Epithelial cell of prostate (primary cell): ENCODE measurements around the gene IRS2.

DNA sequence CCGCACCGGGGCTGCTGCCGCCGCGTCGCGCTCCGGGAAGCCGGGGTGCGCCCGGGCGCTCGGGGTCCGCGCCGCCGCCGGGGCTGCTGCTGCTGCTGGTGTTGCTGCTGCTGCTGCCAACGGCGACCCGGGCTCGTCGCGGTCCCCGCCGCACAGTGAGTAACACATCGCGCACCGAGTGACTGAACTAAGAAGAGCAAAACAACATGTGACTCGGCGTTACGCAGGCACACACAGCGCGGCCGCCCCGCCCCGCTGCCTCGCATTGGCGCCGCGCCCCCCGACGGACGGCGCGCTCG lies at the start of gene IRS2:
Gene IRS2 (minus strand): TSS at position 164 of the 299 bp plus-strand sequence.
- RRBS: 3% methylated on average over 5 of the region's 47 CpGs

DNA sequence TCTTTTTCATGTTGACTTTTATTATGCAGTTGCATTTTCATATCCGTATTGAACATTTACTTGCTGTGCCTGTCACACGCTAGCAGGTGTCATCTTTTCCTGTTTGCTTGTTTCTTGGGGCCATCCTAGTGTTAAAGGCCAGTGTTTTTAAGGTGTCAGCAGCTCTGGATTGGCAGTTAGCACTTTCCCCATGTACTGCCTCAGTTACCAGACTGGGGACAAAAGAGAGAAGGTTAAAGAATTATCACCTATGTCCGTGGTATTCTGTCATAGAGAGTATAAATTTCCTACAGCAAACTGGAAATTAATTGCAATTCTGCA lies 2.5 kb upstream of the IRS2 start:
- RRBS: no CpG with 5 or more reads among the region's 3 CpGs

DNA sequence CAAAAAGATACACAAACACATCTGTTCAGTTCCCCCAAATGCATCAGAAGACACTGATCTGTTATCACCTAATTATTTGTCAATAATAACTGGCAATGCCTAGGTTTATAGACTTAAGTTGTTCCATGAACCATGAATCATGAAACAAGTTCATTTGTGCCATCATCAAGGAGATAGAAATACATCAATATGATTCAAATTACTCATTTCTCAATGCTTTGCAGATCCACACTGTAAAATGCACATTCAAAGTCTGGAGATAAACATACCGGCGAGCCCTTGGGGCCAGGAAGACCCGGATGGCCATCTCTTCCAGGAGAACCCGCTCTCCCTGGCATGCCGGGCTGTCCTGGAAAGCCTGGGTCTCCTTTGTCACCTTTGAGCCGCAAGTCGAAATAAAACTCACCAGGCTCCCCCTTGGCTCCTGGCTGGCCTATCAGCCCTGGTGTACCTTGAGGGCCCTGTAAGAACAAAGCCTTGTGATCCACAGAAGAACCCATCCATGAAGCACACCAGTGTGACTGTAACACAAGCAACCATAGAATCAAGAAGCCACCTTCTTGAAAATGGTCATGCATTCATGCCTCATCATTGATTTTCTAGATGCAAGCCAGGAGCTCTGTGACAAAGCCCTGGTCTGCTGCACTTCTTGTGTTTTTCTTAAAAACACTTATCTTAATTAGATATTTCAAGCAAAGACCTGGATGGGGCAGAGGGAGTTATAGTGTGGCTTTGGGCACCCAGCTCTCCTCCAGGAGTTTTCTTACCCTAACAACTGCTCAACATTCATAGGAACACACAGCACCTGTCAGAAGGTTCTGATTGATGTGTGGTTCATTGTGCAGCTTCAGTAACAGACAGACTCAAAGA lies 119.9 kb downstream of the COL4A1 start:
- RRBS: no CpG with 5 or more reads among the region's 7 CpGs

GRCh38 chr13:110319448-110320662 lies 12.8 kb downstream of the COL4A2 start:
- RRBS: 7% methylated on average over 1 of the region's 24 CpGs

GRCh38 chr13:110338246-110339416 lies 31.5 kb downstream of the COL4A2 start:
- RRBS: no CpG with 5 or more reads among the region's 17 CpGs

GRCh38 chr13:110387331-110387931 lies 80.3 kb downstream of the COL4A2 start:
- RRBS: no CpG with 5 or more reads among the region's 28 CpGs

- RRBS: no CpG with 5 or more reads among the region's 15 CpGs
Measured at GRCh38 chr13:110408264-110408789, 101.2 kb downstream of the COL4A2 start.

GRCh38 chr13:110449955-110450594 lies 111.4 kb downstream of the RAB20 start:
- RRBS: 94% methylated on average over 6 of the region's 19 CpGs

- RRBS: no CpG with 5 or more reads among the region's 28 CpGs
Measured at GRCh38 chr13:110540672-110541955, 20.4 kb downstream of the RAB20 start.

DNA sequence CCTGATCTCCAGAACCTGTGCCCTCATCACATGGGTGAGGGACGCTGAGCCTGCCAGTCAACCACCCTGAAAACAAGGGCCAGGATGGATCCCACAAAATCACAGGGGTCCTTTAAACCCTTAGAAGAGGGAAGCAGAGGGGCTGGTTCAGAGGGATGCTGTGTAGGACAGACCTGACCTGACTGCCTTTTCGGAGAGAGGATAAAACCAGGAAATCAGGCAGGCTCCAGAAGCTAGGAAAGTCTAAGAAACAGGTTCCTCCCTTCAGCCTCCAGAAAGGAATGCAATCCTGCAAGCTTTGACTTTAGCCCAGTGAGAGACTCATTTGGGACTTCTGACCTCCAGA lies 5.4 kb downstream of the RAB20 start:
- RRBS: no CpG with 5 or more reads among the region's 2 CpGs

DNA sequence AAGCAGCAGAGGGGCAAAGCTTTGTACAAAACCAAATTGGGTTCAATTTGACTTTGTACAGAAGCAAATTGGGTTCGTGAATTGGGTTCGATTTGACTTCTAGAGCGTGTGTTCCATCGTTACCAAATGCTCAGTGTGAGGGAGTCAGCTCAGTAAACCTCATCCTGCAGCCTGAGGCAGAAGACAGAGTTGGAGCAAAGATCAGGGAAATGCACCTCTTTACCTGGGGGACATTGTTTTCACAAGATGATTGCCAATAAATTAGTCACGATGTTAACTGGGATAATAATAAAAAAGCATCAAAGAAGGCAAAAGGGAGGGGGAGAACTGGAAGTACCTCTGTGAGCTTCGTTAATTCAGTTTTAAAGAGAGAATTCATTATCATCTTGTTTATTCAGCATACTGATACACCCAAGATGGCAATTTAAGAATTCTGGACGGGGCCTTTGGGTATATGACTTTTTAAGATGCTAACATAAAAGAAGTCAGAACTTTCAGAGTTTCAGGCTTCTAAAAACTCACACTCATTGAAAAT lies 1.4 kb downstream of the RAB20 start:
- RRBS: no CpG with 5 or more reads among the region's 7 CpGs

DNA sequence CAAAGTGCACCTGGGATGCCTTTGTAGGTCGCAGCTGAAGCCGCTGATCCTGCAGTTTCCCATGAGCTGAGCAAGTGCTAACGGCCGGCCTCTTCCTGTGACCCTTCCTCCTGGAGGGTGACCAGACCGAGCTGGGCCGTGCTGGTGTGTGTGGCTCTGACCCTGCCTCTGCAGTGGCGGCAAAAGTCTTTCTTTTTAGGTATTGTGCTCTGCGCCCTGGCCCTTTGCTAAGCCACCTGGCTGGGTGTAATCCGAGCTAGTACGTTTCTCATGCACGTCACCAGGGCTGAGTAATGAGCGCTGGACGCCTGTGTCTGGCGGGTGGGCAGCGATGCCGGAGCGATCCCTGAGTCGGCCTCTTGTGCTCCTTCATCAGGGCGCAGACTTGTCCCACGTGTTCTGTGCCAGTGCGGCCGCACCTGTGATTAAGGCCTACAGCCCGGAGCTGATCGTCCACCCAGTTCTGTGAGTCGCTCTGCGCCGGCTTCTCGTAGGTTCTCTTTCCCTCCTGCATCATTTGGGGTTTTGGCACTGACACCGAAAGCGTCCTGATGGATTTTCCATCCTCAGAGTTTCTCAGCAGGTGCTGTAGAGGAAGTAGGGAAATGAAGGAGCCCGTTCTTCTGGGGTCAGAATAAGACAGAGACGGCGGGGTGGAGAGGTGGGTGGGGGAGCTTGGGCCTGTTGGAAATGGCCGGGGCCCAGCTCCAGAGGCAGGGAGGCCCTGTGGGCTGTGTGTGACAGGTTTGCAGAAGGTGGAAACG lies 9.7 kb downstream of the NAXD start:
- RRBS: 74% methylated on average over 6 of the region's 35 CpGs

DNA sequence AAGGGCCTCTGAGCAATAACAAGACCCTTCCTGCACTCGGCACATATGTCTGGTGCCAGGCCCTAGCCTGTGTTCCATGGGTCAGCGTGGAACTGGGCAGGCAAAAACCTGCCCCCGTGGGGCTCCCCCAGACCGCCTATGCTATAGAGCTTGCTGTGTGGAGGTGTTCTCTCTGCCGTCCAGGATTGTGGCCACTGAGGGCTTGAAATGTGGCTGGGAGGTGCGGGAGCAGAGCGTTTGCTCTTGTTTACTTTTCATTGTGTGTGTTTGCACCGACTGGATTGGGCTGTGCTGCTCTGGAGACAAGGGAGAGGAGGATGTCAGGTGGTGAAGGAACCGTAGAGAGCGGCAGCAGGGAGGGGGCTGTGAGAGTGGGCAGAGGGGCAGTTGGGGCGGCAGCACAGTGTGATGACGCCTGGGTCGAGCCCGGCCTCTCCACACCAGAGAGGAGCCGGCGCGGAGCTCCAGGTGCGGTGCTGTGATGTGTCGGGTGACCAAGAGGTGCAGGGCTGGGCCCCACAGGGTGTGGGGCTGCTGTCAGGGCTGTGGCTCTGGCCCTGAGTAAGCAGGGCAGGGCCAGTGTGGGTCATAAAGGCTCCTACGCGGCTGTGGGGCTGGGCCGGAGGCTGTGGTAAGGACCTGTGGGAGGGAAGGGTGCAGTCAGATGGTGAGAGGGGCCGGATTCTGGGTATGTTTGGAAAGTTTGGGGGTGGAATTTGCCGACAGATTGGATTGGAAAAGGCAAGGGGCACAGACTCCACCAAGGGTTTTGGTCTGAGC lies 10.4 kb downstream of the NAXD start:
- RRBS: 91% methylated on average over 2 of the region's 24 CpGs

DNA sequence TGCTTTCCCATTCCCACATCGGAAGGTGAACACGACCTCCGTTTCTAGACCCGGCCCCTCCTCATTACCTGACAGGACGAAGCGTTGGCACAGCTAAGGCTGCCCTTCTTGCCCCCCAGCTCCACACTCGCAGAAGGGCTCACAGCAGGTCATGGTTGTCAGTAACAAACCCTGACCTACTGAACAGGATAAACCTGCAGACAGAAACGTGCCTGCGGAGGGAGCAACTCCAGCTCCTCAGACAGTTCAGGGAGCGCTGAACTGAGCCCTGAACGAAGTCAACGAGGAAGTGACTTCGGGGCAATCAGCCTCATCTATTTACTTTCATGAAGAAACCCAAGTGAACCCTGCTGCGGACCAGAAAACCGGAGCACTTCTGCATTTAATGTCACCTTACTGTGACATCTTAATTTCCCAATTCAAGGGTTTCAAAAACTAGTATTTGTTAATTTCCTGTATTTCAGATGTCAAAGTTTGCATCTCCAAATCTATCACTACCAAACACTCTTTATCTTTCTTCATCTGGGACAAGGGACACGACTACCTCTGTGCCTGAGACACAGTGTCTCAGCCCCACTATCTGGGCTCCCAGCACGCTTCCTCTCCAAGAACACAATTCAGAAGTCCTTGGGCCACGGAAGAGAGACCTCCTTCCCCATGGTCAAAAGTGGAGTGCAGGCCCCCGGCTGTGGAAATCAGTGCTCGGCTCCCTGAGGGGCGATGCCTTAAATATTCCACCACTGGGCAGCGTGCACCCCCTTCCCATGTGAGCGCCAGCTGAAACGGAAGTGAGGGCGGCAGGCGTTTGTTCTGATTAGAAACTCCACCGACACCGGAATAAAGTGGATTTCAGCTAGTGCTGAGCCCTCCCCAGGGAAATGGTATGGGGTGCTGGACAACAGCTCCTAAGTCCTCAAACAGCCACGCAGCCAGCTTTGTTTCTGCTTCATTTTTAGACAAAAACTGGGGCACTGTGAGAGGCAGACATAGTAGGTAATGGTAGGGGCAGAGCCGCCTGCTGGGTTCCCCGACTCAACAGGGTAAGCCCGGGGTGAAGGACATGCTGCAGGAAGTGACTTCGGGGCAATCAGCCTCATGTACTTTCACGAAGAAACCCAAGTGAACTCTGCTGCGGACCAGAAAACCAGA lies 40.1 kb downstream of the CARS2 start:
- RRBS: 100% methylated on average over 1 of the region's 35 CpGs

- RRBS: no CpG with 5 or more reads among the region's 25 CpGs
Measured at GRCh38 chr13:110676533-110677384, 29.2 kb downstream of the CARS2 start.

GRCh38 chr13:110810115-110810520 lies 96.6 kb downstream of the ING1 start:
- RRBS: no CpG with 5 or more reads among the region's 9 CpGs

- RRBS: no CpG with 5 or more reads among the region's 2 CpGs
Measured at GRCh38 chr13:110889583-110890079, 25.2 kb downstream of the ANKRD10 start.

GRCh38 chr13:110912664-110913098 lies 2.2 kb downstream of the ANKRD10 start:
- RRBS: no CpG with 5 or more reads among the region's 9 CpGs

- RRBS: no CpG with 5 or more reads among the region's 12 CpGs
Measured at GRCh38 chr13:111031306-111032179, 83.6 kb upstream of the ARHGEF7 start.

- RRBS: no CpG with 5 or more reads among the region's 32 CpGs
Measured at GRCh38 chr13:111228075-111229171, 92.0 kb upstream of the TEX29 start.